ENCODE data around the genes PRPF4B and PPP1R3G.

- RRBS = no CpG with 5 or more reads among the region's 17 CpGs
These were observed 37.5 kb upstream of the PXDC1 start for GRCh38 chr6:3788786-3789640.

DNA sequence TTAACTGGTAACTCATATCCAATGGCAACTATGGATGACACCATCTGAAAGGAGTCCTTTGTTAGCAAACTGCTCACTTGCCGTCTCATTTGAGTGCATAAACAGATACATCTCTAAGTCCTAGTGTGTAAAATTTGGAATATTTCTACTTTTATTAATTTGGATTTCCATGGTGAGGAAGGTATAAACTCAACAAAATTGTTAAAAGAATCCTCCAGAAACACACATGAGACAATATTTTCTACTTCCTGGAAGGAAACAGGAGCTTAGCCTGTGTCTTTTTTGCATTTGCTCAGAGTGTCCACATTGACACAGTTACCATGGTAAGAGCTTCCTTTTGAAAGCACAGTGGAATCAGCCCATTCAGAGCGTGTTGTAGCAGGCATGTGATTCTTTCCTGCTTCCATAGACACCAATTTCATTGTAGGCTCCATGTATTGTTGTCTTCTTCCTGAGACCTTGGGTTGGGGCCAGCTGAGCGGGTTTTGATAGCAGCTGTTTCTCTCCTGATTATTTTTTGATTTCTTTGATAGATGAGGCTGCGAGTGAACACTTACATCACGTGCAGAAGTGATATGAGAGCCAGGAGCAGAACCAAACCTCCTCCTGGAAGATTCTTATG is 44.8 kb upstream of the PXDC1 start:
- RRBS = no CpG with 5 or more reads among the region's 5 CpGs

GRCh38 chr6:3806286-3806661 is 42.9 kb upstream of the FAM50B start:
- RRBS = no CpG with 5 or more reads among the region's 6 CpGs

GRCh38 chr6:3857774-3858337 is 8.7 kb downstream of the FAM50B start:
- RRBS = no CpG with 5 or more reads among the region's 11 CpGs

DNA sequence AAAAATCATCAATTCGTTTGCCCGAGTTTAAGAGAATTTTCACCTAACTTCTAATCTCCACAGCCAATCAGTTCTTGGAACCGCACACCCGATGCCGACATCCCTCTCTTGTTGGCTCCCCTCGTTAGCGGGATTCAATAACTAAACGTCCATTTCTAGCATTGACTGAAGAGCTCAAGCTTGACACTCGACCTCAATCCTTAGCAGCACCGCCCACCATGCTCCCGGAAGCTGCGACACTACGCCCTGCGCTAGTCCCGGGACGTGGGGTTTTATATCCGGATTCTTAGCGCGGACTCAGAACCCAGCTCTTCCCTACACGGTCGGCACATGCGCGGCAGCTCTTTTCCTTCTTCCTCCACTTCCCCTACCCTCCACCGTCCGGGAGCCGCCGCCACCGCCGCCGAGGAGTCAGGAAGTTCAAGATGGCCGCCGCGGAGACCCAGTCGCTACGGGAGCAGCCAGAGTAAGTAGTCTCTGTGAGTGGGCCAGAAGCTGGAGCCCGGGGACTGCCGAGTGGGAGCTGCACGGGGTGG is at the start of gene PRPF4B:
Gene PRPF4B (plus strand): TSS at position 300 of the 536 bp plus-strand sequence.
- RRBS = 4% methylated on average over 13 of the region's 38 CpGs

DNA sequence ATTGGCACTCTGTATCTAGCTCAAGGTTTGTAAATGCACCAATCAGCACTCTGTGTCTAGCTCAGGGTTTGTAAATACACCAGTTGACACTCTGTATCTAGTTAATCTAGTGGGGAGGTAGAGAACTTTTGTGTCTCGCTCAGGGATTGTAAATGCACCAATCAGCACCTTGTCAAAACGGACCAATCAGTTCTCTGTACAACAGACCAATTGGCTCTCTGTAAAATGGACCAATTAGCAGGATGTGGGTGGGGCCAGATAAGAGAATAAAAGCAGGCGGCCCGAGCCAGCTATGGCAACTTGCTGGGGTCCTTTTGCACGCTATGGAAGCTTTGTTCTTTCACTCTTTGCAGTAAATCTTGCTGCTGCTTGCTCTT is 11.8 kb upstream of the FAM217A start:
- RRBS = no CpG with 5 or more reads among the region's 5 CpGs

DNA sequence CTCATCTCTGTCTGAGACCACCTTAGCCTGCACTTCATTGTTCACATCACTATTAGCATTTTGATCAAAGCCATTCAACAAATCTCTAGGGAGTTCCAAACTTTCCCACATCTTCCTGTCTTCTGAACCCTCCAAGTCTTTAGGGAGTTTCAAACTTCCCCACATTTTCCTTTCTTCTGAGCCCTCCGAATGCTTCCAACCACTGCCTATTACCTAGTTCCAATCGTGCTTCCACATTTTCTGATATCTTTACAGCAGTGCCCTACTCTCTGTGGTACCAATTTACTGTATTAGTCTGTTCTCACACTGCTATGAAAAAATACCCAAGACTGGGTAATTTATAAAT is 84.2 kb upstream of the ECI2 start:
- RRBS = no CpG with 5 or more reads among the region's 2 CpGs

GRCh38 chr6:4281470-4282471 is 146.4 kb upstream of the ECI2 start:
- RRBS = no CpG with 5 or more reads among the region's 46 CpGs

GRCh38 chr6:4401315-4401916 is 266.0 kb upstream of the ECI2 start:
- RRBS = no CpG with 5 or more reads among the region's 11 CpGs

DNA sequence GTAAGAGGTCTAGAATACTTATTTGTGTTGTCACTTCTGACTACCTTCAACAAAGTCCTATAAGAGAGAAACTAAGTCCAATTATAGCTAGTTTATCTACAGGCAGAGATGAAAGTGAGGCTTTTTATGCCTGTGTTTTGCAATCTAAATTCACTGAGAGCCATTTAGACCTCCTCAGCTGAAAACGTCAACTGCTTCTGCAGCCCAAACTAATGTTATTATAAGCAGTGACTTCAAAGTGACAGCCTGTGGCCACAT is 300.4 kb upstream of the ECI2 start:
- RRBS = no CpG with 5 or more reads among the region's 1 CpG

GRCh38 chr6:4565140-4565418 is 211.1 kb upstream of the CDYL start:
- RRBS = no CpG with 5 or more reads among the region's 2 CpGs

DNA sequence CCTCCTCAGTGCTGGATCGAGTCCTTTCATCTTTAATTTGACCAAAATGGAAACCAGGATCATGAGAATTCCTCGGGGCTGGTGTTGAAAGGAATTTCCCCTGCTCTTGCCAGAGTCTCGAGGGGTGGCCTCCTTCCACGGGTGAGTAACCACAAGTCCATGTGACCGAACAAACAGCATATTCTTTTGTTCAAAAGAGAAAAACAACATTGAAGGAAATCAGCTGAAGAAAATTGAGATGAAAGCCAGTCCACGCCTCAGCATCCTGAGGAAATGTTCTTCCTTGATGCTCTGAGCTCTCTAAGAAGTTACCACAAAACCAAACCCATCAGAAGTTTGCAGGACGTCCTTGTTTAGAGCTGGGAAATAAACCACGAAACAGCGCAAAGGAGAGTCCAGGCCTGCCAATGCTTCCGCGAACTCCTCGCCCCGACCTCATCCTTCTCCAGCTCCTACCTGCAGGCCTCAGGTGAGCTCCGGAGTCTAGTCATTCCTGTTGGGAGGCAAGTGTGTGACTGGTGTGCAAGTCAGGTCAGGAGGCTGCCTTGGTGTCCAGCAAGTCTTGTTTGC is 165.8 kb upstream of the CDYL start:
- RRBS = no CpG with 5 or more reads among the region's 14 CpGs

DNA sequence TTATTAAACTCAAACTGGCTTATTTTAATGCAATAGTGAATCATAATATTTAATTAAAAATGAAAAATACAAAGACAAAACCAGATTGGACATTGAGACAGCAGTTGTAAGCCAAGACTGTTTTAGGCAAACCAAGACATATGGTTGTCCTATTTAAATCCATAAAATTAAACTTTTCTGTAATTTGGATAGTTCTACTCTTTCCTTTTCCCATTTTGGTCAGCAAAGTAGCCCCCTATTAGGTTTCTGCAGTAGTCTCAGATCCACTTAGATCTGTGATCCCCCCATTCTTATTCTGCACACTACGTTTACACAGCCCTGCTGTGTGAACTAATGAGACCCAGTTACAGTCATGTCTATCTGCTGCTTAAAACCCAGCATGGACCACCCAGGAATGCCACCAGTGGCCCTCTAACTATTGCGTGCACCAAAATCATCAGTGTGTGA is 70.5 kb downstream of the CDYL start:
- RRBS = no CpG with 5 or more reads among the region's 2 CpGs

DNA sequence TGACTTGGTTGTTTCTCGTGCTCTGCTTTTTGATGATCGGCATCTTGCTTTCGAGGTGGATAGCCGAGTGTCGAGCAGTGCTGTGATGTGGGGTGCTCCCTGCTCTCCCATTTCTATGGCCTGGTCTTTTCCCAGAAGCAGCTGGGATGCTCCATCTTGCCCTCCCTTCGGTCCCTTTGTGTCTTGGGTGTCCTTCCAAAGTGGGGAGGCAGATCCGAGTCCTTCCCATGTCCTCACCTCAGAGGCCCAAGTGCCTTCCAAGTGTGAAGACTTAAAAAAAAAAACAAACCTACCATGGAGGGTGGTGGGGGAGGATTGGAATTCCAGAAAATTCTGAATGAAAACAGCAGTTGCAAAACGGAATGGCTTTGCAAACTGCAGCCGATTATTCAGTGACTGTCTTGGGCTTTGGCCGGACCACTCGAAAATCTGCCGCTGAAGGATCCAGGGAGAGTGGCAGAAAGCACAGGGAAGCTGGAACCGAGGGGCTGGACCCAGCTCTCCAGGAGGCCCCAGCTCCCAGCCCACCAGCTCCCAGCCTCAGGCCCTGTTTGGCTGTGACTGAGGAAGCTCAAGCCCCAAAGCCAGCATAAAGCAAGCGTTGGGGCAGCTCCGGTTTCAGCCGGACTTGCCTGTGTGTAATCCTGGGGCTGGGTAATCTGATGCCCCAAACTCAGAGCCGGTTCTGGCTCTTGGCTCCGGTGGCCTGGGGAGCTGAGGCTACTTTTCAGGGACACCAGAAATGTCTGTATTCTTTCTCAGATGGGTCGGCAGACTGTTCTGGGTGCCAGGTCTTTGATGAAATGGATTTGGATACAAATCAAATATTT is 30.0 kb downstream of the RPP40 start:
- RRBS = 43% methylated on average over 1 of the region's 19 CpGs

GRCh38 chr6:5085016-5085629 is at the start of gene PPP1R3G:
PPP1R3G (plus strand) TSS chr6:5085341.
- RRBS = 2% methylated on average over 28 of the region's 67 CpGs

GRCh38 chr6:5095153-5095680 is 10.1 kb downstream of the PPP1R3G start:
- RRBS = no CpG with 5 or more reads among the region's 5 CpGs

DNA sequence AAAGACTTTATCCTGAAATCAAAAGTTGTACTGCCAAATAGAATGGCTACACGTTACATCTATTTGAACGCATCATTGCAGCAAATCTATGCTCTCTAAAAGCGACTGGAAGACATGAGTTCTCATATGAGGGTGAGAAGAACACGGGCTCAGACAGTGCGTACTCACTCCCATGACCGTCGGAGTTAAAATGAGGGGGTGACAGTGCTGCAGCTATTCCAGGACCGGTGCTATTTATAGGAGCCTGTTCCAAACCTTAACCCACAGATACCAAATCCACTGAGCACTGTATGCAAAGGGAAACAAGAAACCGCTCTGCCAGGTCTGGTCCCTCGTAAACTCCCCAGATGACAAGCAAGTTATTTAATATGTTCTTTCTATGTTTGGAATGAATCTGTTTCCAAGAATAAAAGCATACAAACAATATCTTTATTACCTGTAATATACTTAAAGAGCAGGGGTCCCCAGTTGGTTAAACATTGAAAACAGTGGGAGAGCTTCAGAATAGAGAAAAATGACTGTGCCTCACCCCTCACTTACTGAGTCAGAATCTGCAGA is 22.9 kb downstream of the PPP1R3G start:
- RRBS = no CpG with 5 or more reads among the region's 10 CpGs

DNA sequence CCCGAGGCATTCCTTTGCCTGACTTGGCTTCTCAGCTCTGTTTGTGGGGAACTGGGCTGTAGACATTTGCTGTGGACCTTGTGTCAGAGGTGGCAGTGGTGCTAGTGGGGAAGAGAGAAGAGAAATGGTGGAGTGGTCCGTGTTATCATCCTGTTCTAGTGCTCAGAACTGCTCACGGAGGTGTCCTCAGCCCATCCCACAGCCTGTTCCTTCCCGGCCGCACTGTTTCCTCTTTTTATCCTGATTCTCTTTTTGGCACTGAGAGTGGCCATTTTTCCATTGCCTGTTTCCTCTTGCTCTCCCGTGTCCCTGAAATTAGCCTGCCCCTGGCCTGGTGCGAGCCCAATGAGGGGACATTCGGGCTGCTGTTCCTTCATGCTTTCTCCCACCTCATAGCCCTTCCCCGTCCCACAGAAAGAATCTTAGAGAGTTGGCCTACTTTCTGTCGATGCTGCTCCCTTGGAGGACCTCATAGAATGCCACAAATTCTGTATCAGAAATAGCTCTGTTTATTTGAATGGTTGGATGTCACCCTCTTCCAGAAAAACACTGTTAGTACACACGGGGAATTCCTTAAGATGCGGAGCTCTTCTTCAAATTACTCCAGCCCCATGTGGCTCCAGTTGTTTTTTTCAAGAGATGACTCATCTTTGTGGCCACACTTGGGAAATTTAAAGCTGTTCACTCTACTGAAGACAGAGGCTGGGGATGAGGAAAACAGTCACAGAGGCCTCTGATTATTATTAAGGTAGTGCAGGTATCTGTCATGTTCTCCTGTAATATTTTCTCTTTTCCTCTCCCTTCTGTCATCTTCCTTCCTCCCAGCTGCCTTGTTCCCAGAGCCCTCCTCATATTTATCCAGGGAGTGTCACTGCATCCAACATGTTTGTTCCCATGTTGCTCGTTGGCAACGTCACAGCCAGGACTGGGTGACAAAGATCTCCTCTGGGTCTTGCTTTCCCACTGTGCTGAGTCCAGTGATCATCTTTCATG is 26.2 kb downstream of the FARS2 start:
- RRBS = no CpG with 5 or more reads among the region's 14 CpGs

DNA sequence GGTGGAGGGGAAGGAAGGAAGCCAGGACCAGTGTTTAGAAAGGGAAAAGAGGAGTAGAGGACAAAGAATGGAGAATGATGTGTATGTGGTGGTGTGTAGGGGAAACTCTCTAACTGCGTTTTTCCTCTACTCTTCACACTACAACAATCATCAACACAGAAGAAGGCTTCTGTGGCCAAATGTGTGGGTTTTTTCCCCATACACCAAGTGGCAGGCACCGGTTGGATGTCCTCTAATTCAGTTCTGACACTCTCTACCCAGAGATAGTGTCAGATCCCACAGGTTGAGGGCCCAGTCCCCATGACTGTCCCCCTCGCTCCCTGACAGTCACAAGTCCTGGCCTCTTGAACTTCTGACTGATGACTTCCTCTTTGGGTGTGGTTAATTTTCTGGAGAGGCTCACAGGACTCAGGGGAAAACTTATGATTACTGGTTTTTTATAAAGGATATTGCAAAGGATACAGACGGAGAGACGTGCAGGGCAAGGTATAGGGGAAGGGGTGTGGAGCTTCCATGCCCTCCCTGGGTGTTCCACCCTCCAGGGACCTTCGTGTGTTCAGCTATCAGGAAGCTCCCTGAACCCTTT is 33.0 kb downstream of the FARS2 start:
- RRBS = no CpG with 5 or more reads among the region's 6 CpGs

DNA sequence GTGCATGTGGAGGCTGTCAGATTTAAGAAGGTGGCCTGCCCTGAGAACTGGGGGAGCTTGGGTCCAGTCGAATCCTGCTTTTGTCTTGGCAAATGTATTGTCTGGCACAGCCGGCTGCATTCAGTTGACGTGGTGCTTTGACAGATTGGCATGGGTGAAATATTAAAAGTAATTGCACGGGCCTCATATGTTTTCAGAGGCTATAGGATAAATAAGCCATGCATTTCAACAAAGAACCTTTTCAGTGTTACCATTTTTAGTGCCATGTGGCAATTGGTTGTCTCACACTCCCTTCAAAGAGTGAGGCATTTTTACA is 361.1 kb downstream of the NRN1 start:
- RRBS = no CpG with 5 or more reads among the region's 4 CpGs

Measured in HL-60 (cell line).